Jurkat, Clone E6-1 (cell line): ENCODE measurements around a stretch of chr19.

GRCh38 chr19:41295034-41295655, 14.8 kb upstream of the CCDC97 start:
- RRBS: no CpG with 5 or more reads among the region's 4 CpGs

- RRBS: no CpG with 5 or more reads among the region's 5 CpGs
Observed at GRCh38 chr19:41296255-41297356, 13.4 kb upstream of the CCDC97 start.

DNA sequence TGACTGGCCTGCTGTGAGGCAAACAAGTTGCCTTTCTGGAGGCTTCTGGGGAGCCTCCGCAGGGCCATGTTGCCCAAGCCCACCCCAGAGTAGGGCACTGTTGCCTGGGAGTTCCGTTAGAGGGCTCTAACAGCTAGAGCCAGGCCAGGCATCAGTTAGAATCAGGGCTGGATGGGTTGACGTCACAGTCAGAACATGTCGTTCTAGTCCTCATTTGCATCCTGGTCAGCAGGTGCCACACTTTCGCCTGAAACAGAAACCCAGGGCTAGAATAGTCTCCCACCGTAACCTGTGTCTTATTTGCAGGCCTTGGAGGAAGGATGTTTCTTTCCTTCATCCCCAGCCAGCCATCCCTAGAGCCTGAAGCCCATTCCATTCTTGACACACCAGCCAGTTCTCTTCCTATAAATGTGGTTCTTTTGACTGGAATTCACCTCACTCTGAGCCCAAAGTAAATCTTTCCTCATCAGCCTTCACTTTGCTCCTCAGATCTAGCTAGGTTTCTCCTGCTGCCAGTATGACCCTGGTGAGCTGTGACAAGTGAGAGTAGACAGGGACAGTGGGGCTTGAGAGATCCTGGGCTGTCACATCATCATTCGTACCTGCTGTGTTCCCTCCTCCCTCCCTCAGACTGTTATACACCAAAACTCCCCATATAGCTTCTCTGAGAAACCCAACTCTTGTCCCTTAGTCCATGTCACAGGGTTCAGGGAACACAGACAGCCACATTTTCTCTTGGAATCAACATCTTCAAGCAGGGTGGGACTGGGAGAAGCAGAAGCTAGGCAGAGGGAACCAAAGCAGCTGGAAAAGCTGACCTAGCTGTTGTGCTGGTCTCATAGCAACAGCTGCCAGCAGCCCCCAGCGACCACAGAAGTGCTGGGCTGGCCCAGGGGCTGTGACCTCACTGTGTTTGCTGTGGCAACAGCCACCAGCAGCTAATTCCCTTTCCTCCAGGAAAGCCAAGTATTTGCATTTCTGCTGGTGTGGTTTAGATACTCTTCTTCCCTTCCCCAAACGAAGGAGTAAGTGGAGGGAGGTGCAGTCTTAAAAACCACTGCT, 12.1 kb upstream of the CCDC97 start:
- RRBS: no CpG with 5 or more reads among the region's 9 CpGs

DNA sequence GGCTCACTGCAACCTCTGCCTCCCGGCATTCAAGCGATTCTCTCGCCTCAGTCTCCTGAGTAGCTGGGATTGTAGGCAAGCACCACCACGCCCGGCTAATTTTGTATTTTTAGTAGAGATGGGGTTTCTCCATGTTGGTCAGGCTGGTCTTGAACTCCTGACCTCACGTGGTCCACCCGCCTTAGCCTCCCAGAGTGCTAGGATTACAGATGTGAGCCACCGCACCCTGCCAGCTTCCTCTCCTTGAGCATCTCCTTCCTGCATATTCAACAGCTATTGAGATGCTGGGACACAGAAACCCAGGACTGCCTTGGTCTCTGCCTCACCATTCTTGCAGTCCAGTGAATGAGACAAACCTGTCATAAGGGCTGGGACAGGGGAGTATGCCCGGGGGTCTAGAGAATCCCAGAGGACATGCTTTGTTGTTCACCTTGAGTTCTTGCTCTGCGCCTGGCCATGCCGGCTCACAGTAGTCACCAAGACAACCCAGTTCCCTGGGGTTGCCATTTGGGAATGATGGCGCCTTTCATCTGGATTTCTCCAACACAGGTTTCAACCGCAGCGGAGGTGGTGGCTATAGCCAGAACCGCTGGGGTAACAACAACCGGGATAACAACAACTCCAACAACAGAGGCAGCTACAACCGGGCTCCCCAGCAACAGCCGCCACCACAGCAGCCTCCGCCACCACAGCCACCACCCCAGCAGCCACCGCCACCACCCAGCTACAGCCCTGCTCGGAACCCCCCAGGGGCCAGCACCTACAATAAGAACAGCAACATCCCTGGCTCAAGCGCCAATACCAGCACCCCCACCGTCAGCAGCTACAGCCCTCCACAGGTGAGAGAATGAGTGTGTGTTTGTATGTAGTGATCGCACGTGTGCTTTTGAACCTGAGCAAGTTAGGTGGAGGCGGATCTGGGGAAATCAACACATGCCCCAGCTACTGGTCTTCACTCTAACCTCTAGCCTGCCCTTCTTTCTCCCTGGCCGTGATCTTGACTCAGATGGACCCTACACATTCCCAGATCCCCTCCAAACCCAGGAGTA, 6.2 kb upstream of the CCDC97 start:
- RRBS: 86% methylated on average over 4 of the region's 27 CpGs

DNA sequence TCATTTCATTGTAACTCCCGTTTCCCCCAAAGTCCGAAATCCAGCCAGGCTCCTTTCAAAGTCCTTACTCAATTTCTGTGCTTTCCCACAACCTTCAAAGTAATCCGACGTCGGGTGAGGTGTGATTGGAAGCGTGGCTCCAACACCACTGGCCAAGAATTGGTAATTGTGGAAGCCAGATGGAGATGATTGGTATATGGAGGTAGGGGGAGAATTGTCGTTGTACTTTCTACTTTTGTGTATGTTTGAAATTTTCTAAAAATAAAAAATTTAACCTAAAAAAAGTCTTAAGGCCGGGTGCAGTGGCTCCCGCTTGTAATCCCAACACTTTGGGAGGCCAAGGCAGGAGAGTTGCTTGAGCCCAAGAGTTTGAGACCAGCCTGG, 834 bp downstream of the CCDC97 start:
- RRBS: no CpG with 5 or more reads among the region's 9 CpGs

- RRBS: no CpG with 5 or more reads among the region's 15 CpGs
Observed at GRCh38 chr19:41312954-41313878, 3.2 kb downstream of the CCDC97 start.

DNA sequence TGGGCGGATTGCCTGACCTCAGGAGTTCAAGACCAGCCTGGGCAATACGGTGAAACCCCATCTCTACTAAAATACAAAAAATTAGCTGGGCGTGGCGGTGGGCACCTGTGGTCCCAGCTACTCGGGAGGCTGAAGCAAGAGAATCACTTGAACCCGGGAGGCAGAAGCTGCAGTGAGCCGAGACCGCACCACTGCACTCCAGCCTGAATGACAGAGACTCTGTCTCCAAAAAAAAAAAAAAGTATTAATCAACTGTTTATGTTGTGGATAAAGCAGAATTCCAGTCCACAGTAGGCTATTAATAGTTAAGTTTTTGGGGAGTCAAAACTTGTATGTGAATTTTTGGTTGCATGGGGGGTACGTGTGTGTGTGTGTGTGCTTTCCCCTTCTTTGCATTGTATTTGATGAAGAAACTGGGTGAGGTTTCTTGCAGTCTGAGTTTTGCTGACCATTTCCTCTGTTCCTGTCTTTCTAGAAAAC, 15.1 kb downstream of the TGFB1 start:
- RRBS: no CpG with 5 or more reads among the region's 9 CpGs

- RRBS: no CpG with 5 or more reads among the region's 15 CpGs
Observed at GRCh38 chr19:41354576-41354860, 796 bp upstream of the TGFB1 start.

- RRBS: no CpG with 5 or more reads among the region's 21 CpGs
Observed at GRCh38 chr19:41424492-41425630, 2.3 kb downstream of the B3GNT8 start.

DNA sequence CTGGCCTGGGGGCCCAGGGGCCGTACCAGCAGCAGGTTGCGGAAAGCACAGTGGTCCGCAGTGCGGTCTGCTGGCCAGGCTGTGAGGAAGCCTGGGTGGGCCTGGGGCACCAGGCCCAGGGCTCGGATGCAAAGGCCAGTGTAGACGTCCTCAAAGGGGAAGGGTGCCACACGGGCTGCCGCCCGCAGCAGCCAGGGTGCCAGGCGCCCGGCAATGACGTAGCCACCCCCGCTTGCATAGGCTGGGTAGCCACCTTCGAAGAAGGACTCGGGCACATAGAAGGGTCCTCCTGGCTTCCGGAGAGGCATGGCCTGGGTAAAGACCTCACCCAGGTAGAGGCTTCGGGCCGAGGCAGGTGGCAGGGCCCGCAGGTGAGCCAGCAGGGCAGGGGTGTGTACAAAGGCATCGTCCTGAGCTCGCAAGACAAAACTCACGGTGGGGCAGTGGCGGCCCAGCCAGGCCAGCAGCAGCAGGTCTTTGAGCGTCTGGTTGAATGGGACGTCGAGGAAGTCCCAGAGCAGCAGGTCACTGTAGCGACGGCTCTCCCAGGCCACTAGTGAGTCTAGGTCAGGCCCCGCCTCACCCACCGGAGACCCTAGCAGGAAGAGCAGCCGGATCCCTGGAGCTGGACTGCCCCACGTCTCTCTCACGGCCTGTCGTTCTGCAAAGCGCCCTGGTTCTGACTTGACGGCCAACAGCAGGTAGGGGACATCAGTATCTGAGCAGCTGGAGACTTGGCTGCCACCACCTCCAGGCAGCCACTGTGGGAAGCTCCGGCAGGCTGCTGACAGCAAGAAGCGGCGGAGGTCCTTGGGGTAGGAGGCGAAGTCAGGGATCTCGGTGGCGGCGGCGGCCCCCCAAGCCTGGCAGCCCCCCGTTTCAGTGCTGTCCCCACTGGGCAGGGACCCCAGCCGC, 1.3 kb downstream of the B3GNT8 start:
- RRBS: no CpG with 5 or more reads among the region's 46 CpGs

DNA sequence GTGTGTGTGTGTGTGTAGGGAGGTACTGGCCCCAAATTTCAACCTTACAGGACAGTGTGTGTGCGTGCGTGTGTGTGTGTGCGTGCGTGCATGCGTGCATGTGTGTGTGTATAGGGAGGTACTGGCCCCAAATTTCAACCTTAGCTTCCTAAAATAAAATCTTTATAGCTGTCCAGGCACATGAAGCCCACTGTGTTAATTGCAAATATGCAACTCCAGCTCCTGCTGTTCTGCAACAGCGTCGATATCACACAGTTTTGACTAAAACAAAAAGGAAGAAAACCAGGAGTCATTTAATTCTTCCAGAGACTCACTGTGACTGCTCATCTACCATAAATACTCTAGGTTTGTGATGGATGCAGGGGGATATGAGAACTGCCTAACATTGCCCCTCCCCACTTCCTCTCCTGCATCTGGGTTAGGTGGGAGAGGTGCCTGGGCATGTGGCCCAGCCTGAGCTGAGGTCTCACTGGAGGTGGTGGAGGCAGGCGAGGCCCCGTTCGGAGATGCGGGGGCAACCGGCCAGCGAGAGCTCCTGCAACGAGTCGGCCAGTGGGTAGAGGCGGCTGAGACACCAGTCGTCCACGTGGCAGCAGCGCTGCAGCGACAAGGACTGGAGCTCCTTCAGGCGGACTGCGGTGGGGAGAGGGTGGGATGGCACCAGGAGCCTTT, 5.8 kb upstream of the B3GNT8 start:
- RRBS: no CpG with 5 or more reads among the region's 22 CpGs

- RRBS: no CpG with 5 or more reads among the region's 1 CpG
Observed at GRCh38 chr19:41497298-41497608, 54.3 kb downstream of the ERICH4 start.

GRCh38 chr19:41663255-41663701, 24.8 kb downstream of the CEACAM7 start:
- RRBS: no CpG with 5 or more reads among the region's 3 CpGs

DNA sequence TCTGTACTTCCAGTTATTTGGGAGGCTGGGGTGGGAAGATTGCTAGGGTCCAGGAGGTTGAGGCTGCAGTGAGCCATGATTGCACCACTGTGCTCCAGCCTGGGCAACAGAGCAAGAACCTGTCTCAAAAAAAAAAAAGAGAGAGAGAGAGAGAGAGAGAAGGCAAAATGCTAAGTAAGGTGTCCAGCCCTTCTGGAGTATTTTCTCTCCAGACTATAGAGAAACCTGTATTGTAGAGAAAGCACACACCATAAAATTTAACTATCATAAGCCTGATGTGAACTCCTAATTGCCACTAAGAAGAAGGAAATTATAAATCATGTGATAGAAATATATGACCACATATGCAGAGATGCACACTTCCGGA, 10.8 kb upstream of the CEACAM6 start:
- RRBS: no CpG with 5 or more reads among the region's 1 CpG

- RRBS: no CpG with 5 or more reads among the region's 7 CpGs
Observed at GRCh38 chr19:41801745-41802504, 5.5 kb downstream of the CEACAM3 start.

DNA sequence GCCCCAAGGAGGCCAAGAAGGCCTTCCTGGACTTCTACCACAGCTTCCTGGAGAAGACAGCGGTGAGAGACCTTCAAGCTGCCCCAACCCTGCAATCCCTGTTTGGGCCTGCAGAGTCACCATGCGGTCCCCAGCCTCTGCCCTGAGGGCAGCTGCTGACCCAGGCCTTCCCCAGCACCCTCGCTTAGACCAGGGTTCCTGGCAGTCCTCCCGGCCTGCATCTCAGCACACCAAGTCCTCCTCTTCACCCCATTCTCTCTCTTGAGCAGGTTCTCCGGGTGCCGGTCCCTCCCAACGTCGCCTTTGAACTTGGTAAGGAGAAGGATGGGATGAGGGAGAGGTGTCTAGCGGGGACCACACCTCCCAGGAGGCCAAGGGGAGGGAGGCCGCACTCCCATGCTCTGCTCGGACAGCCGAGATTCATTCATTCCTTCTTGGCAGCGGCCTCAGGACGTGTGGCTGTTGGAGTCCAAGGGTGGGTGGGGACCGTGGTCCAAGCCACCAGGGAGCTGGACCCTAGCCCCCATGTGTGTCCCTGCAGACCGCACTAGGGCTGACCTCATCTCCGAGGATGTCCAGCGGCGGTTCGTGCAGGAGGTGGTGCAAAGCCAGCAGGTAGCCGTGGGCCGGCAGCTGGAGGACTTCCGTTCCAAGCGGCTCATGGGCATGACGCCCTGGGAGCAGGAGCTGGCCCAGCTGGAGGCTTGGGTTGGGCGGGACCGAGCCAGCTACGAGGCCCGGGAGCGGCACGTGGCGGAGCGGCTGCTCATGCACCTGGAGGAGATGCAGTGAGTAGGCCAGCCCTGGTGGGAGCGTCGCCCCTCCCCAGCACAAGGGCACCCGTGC, 9.3 kb downstream of the ARHGEF1 start:
- RRBS: 92% methylated on average over 1 of the region's 36 CpGs

DNA sequence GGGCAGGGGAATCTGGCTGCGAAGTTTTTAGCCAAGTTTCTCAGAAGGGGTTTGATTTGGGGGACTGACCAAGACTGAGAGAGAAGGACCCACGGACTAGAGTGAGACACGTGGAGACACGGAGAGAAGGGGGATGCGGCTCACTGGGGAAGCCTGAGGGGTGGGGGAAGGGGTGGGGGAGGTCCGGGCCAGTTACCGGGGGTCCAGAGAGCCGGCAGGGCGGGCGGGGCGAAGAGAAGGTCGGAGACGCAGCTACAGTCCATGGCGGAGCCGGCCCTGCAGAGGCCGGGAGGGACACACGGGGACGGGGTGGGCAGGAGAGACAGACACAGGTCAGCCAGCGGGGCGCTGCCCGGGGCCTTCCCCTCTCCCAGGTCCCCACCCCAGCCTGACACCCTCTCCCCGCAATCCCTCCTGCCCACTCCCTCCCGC, 15.6 kb downstream of the ERFL start:
- RRBS: 57% methylated on average over 14 of the region's 23 CpGs

DNA sequence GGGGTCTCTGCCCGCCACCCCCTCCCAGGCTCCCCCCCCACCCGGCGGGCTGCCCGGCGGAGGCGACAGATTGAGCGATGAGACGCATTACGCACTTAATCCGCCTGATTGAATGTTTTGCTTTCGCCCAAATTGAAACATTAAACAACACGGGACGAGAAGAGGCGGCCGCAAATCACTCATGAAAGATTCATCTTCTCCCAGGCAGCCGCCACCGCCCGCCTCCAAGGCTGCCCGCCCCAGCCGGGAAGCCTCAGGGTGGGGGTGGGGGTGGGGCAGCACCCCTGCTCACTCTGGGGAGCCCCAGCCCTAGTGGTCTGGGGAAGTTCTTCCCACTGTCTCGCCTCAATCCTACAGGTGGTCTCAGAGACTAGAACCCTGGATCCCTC, 7.6 kb upstream of the ERFL start:
- RRBS: 12% methylated on average over 2 of the region's 21 CpGs

DNA sequence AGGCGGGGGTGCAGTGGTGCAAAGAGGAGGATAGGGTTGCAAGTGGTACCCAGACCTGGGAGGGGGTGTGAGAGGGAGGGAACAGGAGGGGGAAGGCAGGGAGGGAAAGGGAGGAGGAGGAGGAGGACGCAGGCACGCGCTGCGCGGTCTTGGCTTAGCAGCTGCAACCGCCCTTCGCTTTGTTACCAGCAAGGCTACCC, 38.1 kb downstream of the DEDD2 start:
- RRBS: no CpG with 5 or more reads among the region's 8 CpGs

DNA sequence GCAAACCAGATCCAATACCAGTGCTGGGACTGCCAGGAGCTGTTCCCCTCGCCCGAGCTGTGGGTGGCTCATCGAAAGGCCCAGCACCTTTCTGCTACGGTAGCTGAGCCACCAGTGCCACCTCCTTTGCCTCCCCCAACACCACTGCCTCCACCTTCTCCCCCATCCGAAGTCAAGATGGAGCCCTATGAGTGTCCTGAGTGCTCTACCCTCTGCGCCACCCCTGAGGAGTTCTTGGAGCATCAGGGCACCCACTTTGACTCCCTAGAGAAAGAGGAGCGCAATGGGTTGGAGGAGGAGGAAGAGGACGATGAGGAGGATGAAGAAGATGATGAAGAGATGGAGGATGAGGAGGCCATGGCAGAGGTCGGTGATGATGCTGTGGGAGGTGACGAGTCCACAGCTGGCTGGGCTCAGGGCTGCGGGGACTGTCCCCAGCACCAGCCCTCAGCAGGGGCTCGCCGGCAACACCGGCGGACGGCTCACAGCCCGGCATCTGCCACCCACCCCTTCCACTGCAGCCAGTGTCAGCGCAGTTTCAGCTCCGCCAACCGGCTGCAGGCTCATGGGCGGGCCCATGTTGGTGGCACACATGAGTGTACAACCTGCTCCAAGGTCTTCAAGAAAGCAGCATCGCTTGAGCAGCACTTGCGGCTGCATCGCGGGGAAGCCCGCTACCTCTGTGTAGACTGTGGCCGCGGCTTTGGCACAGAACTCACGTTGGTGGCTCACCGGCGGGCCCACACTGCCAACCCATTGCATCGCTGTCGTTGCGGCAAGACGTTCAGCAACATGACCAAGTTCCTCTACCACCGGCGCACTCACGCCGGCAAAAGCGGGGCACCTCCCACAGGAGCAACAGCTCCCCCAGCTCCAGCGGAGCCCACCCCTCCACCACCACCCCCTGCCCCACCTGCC, 5.0 kb downstream of the ZNF526 start:
- RRBS: 98% methylated on average over 6 of the region's 41 CpGs